Cardiac fibroblast (primary cell): Measurements from ENCODE around the genes CEACAM21, RABAC1 and GRIK5.

DNA sequence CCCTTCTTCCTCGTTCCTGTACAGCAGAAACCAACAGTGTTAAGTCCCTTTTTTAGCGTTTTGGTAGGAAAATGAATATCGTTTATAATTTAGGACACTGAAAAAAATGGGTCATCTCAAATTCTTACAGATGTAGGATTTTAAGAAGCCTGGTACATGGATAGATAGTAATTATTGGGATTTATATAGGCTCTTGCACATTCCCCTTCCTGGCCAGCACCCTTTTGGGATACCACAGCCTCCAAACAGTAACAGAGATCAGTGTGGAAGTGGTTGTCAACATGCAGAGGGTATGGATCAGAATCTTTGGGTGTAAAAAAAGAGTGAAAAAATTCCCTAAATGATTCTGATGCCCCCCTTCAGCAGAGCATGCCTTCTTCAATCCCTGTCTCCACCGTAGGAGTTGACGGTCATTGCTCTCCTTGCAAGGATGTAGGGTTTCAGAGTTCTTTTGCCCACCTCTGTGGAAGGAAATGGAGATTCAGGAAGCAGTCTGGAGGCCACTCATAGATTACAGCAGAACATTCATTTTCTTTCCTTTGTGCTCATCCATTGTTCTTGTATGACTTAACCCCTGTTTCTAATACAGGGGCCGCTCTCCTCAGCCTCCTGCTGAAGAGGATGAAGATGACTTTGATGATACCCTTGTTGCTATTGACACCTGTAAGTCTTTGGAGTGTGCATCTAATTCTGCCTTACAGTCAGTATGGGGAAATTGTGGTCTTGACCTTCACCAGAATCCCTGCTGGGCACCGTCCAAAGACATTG is 9.4 kb downstream of the HNRNPUL1 start:
- RRBS = no CpG with 5 or more reads among the region's 7 CpGs

GRCh38 chr19:41297584-41298645 is 12.1 kb upstream of the CCDC97 start:
- RRBS = no CpG with 5 or more reads among the region's 9 CpGs

GRCh38 chr19:41307965-41309145 is 1.6 kb upstream of the CCDC97 start:
- RRBS = no CpG with 5 or more reads among the region's 11 CpGs

DNA sequence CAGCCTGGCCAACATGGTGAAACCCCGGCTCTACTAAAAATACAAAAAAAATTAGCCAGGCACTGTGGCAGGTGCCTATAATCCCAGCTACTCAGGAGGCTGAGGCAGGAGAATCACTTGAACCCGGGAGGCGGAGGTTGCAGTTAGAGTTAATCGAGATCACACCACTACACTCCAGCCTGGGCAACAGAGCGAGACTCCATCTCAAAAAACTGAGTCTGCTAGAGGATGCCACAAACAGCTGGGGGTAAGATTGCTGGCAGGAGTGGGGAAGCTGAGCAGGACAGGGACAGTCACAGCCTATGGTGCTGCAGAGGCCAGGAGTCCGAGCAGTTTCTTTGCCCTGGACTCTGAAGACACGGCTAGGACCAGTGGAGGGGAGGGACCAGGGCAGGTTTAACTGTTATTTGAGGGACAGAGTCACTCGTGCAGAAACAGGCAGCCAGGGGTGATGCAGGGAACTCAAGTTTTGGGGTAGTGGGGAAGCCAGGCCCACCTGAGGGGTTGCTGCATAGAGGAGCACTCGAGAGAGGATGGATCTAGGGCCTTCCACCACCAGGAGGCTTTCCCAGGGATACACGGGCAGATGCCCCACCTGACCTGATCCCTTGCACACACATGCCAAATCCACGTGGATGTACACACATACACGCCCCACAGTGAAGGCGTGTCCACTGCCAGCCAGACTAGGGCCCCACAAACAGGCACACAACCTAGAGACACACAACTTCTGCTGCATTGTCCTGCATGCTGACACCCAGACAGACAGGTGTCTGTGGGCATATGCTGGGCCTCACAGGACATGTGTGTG is 8.5 kb downstream of the CCDC97 start:
- RRBS = no CpG with 5 or more reads among the region's 13 CpGs

DNA sequence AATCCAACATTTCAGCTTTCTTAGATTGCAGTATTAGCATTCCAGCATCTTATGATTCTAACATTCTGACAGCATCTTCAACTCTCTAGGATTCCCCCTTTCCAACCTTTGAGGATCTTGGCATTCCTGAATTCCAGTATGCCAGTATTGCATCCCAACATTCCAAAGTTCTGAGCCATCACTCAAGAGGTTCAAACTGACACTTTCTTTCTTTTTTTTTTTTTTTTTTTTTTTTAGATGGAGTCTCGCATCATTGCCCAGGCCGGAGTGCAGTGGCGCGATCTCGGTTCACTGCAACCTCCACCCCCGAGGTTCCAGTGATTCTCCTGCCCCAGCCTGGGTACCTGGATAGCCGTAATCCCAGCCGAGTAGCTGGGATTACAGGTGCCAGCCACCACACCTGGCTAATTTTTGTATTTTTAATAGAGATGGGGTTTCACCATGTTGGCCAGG is 13.7 kb downstream of the TGFB1 start:
- RRBS = no CpG with 5 or more reads among the region's 8 CpGs

- RRBS = 92% methylated on average over 4 of the region's 15 CpGs
These were observed 9.1 kb downstream of the TGFB1 start for GRCh38 chr19:41344403-41345224.

GRCh38 chr19:41411899-41412459 is 14.4 kb downstream of the BCKDHA start:
- RRBS = no CpG with 5 or more reads among the region's 13 CpGs

- RRBS = no CpG with 5 or more reads among the region's 8 CpGs
These were observed 12.8 kb downstream of the B3GNT8 start for GRCh38 chr19:41414363-41414747.

GRCh38 chr19:41467517-41468054 is 24.6 kb downstream of the ERICH4 start:
- RRBS = no CpG with 5 or more reads among the region's 7 CpGs

DNA sequence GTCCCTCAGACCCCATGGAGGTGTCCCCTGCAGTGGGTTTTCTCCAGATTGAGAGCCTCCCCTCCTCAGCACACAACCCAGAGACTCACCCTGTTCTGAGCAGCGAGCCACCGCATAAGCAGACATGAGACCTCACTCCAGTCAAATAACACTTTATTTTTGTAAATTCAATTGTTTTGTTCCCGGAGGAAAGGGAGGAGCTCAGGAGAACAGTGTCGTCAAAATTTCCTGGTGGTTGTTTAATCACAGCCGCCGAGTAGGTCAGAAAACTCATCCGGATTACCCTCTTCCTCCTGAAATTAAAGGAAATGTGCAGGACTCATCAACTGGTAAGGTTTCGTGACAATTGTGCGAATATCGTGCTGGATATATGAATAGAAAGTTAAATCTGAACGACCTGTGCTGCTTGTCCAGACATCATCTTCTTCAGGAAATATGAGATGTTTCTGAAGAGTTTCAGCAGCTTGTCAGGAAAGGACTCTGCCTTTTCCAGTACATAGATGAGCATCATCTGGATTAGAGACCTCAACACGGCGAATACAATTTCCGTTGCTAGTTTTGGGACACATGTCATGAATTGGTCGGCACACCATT is 57.6 kb downstream of the ERICH4 start:
- RRBS = 90% methylated on average over 3 of the region's 15 CpGs

DNA sequence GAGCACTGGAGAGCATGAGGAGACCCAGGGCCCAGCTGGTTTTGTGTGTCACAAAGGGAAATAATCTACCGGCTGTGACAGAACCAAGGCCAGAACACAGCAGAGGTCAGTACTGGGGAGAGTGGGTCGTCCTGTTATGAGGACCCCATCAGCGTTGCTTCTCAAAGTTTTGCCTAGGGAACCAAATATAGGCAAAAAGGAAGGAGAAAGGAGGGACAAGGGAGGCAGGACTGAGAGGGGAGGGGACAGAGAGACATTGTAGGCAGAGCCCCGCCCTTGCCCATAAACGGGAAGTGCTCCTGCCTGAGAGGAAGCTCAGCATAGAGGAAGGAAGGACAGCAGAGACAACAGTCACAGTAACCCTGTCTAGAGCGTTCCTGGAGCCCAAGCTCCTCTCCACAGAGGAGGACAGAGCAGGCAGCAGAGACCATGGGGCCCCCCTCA is at the start of gene CEACAM21:
CEACAM21 (plus strand) TSS at position 321 of the 444 bp plus-strand sequence.
- RRBS = no CpG with 5 or more reads among the region's 6 CpGs

GRCh38 chr19:41711673-41712495 is 3.5 kb downstream of the CEACAM5 start:
- RRBS = no CpG with 5 or more reads among the region's 9 CpGs

GRCh38 chr19:41774131-41775060 is 19.1 kb downstream of the CEACAM6 start:
- RRBS = no CpG with 5 or more reads among the region's 7 CpGs

DNA sequence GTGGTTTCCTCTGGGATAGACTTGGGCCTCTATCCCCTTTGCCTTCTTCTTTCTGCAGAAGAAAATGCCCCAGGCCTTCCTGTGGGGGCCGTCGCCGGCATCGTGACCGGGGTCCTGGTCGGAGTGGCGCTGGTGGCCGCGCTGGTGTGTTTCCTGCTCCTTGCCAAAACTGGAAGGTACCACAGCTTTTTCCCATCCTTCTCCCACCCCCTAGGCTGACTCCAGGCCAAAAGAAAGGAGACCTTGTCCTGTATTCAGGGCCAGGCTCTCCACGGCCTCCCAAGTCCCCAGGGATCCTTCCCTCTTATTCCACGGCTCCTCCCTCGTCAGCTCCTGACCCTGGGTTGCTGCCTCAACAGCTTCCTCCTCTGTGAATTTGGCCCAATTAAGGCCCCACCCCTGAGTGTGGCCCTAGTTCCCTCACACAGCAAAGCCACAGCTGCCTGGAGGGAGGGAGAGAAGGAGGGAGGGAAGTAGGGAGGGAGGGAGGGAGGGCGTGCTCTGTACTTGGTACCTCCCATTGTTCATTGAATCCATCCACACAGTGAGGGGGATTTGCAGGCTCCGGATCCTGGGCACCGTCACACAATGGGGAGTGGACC is 12.5 kb downstream of the CEACAM3 start:
- RRBS = no CpG with 5 or more reads among the region's 15 CpGs

DNA sequence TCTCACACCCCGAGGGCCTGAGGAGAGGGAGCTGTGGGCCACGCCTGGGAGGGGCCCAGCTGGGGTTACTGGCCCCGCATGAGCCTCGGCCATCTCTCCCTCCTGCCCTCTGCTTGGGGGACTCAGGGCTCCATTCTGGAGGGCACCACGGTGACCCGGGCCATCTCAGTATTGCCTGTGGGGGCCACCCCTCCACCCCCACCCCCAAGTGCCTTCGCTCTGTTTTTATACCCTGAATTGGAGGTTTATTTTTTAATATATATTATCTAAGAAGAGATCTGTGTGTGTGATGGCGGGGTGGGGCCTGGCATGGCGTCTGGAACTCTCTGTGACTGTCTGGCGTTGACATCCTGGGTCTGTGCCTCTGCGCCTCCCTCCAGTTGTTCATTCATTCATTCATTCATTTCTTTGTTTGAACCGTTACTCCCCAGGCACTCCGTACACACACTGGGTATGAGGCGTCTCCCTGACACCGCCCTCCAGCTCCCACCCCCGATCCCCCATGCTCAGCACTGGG is 21.0 kb downstream of the ERFL start:
- RRBS = no CpG with 5 or more reads among the region's 16 CpGs

DNA sequence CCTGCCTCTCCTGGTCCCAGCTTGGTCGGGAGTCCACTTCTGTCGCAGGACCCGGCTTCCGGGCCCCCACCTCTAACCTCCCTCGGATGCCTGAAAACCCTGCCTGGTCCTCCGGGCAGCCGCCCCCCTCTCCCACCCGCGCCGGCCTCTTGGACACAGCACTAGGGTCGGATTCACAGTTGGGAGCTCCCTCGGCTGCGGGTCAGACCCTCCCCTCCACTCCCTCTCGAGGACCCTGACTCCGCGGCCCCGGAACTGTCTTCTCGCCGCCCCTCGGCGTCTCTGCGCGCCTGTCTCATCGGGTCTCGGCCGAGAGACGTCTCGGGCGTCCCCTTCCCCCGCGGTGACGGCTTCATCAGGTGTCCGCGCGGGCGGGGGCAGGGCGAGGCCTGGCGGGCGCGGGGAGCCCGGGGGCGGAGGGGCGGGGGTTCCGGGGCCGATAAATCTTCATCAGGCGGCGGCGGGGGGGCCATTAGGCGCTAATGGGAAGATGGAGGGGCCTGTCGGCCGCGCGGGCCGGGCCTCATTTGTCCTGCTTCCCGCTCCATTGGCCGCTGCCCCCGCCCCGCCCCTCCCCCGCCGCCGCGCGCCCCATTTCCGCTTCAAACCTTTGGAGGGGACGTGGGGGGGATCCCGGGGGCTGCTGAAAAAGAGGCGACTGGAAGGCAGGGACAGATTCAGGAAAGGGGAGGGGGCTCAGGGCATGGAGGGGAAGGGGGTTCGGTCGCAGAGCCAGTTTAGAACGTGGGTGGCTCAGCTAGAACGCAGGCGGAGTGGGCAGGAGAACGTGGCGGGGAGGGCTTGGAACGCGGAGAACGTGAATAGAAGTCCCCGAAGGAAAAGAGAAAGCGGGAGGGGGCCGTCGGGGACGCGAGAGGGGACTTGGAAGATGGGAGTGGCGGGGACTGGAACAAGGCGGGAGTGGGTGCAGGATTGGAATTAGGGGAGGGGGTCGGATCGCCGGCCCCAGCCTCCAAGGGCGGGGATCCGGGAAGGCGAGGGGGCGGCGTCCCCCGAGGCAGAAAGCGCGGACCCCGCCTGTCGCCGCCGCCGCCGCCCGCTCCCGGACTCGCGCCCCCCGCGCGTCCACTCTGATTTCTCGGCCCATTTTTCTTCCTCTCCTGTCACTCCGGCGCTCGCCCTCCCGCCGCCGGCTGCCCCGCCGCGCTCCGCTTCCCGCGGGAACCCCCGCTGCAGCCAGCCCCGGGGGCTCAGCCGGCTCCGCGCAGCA is 12.0 kb upstream of the ERFL start:
- RRBS = 2% methylated on average over 42 of the region's 127 CpGs

- RRBS = 1% methylated on average over 10 of the region's 46 CpGs
These were observed at the start of gene RABAC1 for GRCh38 chr19:41959002-41959938. Gene RABAC1, minus strand, starts transcription at chr19:41959321.

DNA sequence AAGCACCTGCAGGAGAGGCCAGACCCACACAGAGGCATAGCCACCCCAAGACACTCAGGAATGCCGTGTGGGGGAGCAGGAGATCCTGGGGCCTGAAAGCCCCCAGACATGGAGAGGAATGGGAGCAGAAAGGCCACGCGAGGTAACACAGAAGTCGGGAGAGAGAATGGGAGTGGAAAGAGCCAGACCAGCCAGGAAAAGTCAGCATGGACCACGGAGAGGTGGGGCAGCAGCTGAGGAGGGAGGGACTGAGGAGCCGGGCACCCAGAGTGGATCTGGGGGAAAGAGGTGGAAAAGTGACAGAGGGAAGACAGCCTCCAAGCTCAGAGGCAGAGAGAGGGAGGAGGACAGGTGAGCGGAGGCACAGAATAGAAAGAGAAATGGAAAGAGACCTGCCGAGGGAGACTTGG is 1.8 kb downstream of the GRIK5 start:
- RRBS = no CpG with 5 or more reads among the region's 8 CpGs

DNA sequence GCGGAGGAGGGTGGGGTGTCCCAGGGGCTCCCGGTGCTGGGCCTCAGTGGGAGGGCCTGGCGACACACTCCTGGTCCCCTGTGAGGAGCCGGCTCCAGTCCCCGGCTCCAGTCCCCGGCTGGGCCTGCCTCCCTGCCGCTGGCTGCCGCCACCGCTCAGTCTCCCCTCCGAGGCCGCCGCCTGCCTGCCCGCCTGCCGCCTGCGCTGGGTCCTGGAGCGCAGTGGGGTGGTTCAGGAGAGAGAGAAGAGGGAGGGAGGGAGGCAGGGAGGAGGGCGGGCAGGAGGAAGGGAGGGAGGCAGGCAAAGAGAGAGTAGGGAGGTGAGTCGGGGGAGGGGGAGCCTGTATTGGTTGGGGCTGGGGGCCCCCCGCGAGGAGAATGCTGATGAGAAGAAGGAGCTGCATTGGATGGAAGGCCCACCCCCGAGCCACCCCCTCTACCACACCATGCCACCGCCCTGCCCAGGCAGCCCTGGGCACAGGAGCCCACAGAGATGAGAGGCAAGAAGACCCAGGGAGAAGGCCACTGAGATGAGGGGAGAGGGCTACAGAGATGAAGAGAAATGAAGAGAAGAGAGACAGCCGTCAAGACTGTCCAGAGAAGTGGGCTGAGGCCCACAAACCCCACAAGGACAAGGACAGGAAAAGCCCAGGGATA is at the start of gene GRIK5:
GRIK5 (minus strand) TSS at position 223 of the 656 bp plus-strand sequence.
- RRBS = 4% methylated on average over 3 of the region's 23 CpGs

- RRBS = no CpG with 5 or more reads among the region's 10 CpGs
These were observed 18.4 kb downstream of the POU2F2 start for GRCh38 chr19:42113614-42114409.